Hair follicular keratinocyte (primary cell): ENCODE data around the genes STK10 and DUSP1.

GRCh38 chr5:172187550-172188442 lies at the start of gene STK10:
STK10 (minus strand) TSS chr5:172188224.
- RAMPAGE, long total RNA, result no peak

DNA sequence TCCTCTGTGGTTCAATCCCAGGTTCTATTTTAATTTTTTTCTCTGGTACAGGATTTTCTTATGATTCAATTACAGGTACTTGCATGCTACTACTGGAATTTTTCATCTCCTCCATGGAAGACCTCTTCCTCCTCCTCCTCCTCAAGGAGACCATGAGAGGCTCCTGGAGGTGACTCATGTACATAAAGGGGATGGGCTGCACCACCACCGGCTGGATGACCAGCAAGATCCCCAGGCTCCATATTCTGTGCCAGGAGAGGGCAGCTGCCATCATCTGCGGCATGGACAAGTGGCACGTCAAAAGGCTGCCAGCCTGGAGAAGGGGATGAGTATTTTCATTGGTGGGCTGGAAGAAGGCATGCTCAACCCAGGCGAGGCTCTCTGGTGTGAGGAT lies 28.8 kb downstream of the UBTD2 start:
- RAMPAGE, long total RNA, result no peak

- RAMPAGE, long total RNA, result no peak
Observed at GRCh38 chr5:172282284-172282746, 1.2 kb downstream of the UBTD2 start.

- RAMPAGE, long total RNA, result no peak
Observed at GRCh38 chr5:172353724-172354270, 70.2 kb upstream of the UBTD2 start.

DNA sequence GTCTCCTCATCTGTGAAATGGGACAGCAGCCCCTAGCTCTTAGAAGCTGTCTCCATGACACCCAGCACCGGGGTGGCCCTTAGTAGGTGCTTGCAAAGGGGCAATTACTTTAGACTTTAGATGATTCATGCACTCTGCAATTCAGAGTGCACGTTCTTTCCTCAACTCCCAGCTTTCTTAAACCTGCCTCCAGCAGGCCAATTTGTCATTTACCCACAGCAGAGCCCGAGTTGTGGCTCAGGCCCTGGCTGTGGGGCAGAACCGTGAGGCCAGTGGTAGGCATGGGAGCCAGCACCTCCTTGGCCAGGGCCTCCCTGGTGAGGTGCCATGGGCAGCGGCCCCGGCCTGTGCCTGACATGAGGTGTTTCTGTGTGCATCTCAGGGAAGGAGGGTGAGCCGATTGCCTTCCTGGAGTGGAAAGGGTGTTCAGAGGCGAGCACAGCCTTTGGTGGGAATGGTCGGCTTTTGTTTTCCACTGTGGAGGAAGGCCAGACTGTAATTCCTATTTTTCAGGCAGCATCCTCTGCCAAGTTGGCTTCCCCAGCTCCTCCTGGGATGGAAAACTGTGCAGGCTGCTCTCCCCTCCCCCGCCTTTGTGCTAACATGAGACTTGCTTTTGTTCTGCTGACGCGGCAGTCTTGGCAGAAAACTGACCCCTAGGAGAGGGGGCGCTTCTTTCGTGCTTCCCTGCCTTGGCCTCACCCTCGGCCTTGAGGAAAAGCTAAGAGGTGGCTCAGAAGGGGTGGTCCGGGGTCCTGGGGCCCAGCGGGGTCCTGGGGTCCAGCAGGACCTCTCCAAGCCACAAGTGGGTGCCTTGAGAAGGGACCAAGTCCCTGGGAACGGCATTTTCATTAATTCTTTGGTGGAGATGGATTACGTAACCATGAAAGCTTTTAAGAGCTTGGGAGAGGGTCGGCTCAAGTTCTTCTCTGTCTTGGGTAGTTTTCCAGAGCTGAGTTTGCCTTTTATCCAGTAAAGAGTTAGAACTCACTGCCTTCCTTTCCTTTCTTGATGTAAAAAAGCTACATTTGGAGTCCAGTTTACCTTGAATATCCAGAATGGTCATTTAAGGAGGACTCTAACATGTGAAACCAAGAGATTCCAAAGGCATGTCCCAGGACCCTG lies 51.2 kb downstream of the SH3PXD2B start:
- RAMPAGE, long total RNA, result no peak

DNA sequence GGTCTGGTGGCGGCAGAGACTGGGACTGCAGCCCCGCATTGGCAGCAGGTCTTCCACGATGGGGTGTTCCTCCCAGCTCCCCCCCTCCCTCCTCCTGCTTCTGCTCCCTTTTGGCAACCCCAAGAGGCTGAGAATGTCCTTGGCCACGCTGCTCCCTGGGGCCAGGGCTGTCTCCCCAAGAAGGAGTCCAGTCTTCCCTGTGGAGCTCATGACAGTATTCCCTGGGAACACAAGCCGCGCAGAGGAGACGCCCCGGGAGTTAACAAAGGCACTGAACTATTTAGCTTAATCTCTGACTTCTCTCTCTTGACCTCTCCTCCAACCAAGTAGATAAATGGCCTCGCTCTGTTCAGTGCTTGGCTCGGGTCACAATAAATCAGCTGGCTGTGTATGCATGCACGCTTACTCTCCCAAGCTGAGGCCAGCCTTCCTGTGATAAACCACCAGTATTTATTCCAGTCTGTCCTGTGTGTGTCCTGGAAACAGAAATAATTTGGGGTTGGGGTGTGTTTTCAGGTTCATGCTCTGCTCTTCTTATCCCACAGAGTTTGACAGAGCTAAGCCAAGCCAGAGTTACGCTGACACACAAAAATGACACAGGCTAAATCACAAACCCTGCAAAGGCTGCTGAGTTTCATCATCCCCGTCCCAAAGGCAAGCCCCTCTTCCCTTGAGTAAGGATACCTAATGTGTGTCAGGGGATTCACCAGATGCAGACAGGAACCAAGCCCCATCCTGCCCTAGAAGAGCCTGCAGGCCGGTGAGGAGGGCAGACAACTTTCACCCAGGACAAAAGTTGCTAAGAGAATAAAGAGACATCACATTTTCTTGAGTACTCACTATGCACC lies 83.8 kb upstream of the NEURL1B start:
- RAMPAGE, long total RNA, result no peak

DNA sequence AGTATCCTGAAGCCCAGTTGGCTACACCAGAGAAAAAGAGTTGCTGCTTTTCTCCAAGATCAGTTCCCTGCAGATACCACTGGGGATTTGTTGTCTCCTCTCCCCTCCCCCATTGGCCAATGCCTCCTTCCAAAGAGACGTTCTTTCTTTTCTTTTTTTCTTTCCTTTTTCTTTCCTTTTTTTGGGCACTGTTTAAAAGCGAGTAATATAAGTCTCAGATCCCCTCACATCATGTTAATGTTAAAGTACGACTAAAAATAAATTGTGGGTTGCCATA lies 66.4 kb upstream of the NEURL1B start:
- RAMPAGE, long total RNA, result no peak

GRCh38 chr5:172677947-172678252 lies 36.8 kb downstream of the NEURL1B start:
- RAMPAGE, long total RNA, result no peak

DNA sequence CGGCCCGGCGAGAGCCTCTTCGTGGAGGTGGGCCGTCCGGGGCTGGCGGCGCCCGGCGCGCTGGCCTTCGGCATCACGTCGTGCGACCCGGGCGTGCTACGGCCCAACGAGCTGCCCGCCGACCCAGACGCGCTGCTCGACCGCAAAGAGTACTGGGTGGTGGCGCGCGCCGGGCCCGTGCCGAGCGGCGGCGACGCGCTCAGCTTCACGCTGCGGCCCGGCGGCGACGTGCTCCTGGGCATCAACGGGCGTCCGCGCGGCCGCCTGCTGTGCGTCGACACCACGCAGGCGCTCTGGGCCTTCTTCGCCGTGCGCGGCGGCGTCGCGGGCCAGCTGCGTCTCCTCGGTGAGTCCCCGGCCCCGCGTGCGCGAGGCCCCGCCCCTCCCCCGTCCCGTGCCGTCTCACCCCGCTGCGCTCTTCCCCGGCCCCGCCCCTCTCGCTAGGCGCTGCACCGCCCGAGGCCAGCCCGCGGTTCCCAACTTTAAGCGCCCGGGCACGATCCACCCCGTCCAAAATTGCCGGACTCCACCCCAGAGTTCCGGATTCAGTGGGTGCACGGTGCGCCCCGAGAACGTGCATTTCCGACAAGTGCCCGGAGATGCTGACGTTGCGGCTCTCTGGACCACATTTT lies 42.8 kb downstream of the NEURL1B start:
- RAMPAGE, long total RNA, result no peak

DNA sequence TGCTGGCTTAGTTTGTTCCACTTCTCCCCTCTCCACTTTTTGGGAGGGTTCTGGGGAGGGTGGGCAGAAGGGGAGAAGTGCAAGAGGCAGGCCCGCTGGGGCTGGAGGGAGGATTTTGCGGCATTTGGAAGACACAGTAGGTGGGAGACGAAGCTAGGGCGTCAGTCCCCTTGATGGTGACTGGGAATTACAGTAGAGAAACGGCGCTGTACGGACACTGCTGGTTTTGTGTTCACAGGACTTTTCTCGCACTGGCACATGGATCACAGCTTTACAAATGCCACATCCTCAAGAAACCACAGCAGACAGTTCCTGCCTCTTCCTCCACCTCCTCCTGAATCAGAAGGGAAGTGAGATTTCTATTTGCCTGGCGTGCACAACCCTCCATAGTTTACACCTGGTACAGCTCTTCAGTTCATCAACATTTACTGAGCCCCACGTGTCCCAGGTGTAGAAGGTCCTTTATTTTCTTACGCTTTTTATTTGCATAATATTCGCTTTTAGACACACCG lies 60.6 kb downstream of the NEURL1B start:
- RAMPAGE, long total RNA, result no peak

- RAMPAGE, long total RNA, result no peak
Observed at GRCh38 chr5:172721867-172722393, 49.1 kb downstream of the DUSP1 start.

- RAMPAGE, long total RNA, result no peak
Observed at GRCh38 chr5:172763657-172763965, 7.4 kb downstream of the DUSP1 start.

DNA sequence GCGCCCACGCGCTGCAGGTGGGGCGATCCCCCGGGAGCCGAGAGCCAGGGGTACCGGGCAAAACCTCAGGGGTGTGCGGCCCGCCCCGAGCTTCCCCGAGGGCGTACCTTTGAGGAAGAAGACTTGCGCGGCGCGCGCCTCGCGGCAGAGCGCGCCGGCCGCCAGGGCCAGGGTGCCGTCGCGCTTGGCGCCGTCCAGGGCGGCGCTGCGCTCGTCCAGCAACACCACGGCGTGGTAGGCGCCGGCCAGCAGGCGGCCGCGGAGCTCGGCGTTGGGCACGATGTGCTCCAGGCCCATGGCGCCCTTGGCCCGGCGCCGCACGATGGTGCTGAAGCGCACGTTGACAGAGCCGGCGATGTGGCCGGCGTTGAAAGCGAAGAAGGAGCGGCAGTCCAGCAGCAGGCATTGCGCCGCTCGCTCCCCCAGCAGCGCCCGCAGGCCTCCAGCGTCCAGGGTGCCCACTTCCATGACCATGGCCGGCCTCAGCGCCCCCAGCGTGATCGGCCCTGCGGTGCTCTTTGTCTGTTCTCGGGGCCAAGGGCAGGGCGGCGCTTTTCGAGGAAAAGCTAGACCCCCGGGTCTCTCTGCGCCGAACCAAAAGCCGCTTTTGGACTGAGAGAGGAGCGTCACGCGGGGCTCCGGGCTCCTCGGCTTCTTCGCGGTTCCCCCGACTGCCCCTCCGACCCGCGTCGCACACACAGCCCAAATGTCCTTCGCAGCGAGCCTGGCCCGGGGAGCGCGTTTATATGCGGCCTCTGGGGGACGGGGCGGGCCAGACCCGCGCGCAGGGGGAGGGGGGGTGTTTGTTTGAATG lies at the start of gene DUSP1:
DUSP1 (minus strand) TSS at position 717 of the 814 bp plus-strand sequence.
- RAMPAGE, long total RNA, result no peak

DNA sequence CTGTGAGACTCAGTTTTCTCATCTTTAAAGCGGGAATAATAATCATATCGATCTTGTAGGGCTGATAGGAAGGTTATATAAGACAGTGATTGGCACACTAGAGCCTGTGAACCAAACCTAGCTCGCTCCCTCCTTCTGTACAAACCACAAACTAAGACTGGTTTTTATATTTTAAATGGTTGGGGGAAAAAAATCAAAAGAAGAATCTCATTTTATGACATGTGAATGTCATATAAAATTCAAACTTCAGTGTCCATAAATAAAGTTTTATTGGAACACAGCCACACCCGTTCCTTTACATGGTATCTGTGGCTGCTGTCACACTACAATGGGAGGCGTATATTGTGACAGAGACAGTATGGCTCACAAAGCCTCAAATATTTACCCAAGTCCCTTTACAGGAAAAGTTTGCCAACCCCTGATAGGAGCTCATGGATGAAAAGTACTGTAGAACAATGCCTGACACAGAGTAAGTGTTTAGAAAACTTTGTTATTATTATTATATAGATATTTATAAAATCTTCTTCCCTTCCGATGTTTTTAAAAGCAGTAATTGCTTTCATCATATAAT lies 5.2 kb upstream of the DUSP1 start:
- RAMPAGE, long total RNA, result no peak

DNA sequence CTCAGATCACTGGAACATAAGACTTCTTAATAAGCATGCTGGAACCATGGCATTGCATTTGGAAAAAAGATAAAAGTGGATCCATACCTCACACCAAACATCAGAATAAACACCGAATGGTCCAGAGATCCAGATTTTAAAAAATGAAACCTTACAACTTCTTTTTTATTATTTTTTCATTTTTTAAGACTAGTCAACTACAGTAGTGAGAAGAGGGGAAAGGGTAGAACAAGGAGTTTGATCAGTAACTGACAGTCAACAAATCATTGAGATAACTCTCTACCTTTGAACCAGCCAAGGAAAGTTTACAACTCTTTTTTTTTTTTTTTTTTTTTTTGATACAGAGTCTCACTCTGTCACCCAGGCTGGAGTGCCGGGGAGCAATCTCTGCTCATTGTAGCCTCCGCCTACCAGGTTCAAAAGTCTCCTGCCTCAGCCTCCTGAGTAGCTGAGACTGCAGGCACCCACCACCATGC lies 8.8 kb upstream of the DUSP1 start:
- RAMPAGE, long total RNA, result no peak

GRCh38 chr5:172844945-172845748 lies 11.1 kb downstream of the ERGIC1 start:
- RAMPAGE, long total RNA, result no peak

DNA sequence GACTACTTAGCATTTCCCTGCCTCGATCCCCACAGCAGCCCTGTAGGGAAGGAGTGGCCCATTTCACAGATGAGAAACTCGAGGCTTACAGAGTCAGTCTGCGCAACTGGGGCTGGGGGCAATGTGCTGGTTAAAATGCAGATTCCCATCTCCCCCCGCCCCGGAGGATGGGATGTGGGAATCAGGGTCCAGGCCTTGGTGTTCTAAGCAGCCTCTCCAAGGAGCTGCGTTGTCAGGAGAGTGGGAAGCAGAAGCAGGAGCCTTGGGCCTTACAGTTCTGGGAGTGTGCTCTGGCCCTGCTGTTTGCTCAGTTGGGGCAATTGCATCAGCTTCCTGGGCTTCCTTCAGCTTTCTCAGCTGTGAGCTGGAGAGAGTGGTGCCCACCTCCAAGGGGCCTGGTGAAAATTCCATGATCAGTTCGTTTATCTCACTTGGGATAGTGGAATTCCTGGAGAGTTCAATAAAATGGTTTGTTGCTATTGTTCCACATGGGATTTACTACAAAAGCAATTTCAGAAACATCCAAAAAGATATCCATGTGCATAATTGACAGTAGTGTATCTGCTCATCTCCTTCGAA lies 19.5 kb downstream of the ERGIC1 start:
- RAMPAGE, long total RNA, result no peak

GRCh38 chr5:172881612-172882705 lies 47.9 kb downstream of the ERGIC1 start:
- RAMPAGE, long total RNA, result no peak

- RAMPAGE, long total RNA, result no peak
Observed at GRCh38 chr5:172897354-172898188, 61.7 kb upstream of the RPL26L1 start.

- RAMPAGE, long total RNA, result no peak
Observed at GRCh38 chr5:172899923-172900481, 59.2 kb upstream of the RPL26L1 start.